SK-N-SH (cell line): ENCODE measurements around the genes STARD3 and THRA.

DNA sequence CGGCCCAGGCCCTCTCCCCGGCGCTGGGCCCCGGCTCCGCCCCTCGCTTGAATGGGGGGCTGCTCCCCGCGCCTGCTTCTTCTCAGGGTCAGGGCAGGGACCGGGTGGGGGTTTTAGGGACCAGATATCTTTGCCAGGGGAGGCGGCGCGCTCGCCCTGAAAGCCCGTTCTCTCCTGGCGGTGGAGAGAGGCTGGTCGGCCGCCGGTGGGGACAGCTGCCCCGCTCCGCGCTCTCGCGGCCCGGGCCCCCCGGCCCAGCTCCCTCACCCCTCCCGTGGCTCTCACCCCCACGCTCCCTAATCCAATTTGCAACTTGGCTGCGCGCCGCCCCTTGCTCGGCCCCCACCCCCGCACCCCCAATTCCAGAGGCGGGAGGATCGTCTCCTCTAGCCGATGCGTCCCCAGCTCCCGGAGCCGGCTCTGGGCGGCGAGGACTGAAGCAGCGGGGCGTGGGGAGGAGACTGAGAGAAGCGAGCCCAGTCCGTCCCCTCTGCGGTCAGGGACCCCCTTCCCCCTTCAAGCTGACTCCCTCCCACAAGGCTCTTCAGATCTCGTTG, 838 bp downstream of the NEUROD2 start:
- RRBS, result 5% methylated on average over 16 of the region's 46 CpGs
CAGE:
- cytosol, long polyA plus RNA, result no peak
- long polyA plus RNA, result no peak
- nucleus, long polyA plus RNA, result no peak

- RRBS, result no CpG with 5 or more reads among the region's 9 CpGs
CAGE:
- cytosol, long polyA plus RNA, result no peak
- long polyA plus RNA, result no peak
- nucleus, long polyA plus RNA, result no peak
Measured at GRCh38 chr17:39628974-39629836, 2.5 kb downstream of the PPP1R1B start.

- RRBS, result 2% methylated on average over 20 of the region's 84 CpGs
CAGE:
- cytosol, long polyA plus RNA, result no peak
- long polyA plus RNA, result start-site peak on the plus strand at chr17:39637115-39637157, 86 and 126 reads in 2 replicates
- nucleus, long polyA plus RNA, result start-site peak on the plus strand at chr17:39637125-39637157, 219 and 353 reads in 2 replicates
Measured at GRCh38 chr17:39636907-39638098, at the start of gene STARD3. Gene STARD3, plus strand, starts transcription at chr17:39637144.

- RRBS, result no CpG with 5 or more reads among the region's 15 CpGs
CAGE:
- cytosol, long polyA plus RNA, result no peak
- long polyA plus RNA, result no peak
- nucleus, long polyA plus RNA, result no peak
Measured at GRCh38 chr17:39665542-39666120, 482 bp downstream of the TCAP start.

- RRBS, result no CpG with 5 or more reads among the region's 5 CpGs
CAGE:
- cytosol, long polyA plus RNA, result no peak
- long polyA plus RNA, result no peak
- nucleus, long polyA plus RNA, result no peak
Measured at GRCh38 chr17:39666919-39667322, 1.3 kb upstream of the PNMT start.

- RRBS, result no CpG with 5 or more reads among the region's 13 CpGs
CAGE:
- cytosol, long polyA plus RNA, result no peak
- long polyA plus RNA, result no peak
- nucleus, long polyA plus RNA, result no peak
Measured at GRCh38 chr17:39672900-39673363, 4.7 kb downstream of the PNMT start.

DNA sequence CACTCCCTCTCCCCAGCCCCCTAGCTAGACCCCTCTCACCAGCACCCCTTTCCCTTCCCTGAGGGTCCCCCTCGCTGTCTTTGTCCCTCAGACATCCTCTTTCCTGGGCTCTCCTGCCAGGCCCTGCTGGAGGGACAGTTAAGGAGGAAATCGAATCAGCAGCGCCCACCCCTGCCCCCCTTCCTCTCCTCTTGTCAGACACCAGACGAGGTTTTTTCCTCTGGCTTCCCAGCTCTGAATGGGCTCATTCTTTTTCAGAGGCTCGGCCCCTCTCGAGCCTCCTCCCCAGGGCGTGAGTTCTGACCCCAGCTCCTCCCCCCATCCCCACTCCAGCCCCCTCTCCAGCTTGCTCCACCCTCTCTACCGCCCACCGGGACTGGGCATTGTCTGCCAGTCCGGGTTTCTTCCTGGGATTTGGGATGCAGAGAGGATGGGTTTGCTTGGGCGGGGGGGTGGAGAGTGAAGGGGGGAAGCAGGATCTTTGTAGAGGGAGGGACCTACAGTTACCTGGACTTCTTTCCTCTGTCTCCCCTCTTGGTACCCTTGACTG, 3.8 kb upstream of the ERBB2 start:
- RRBS, result no CpG with 5 or more reads among the region's 11 CpGs
CAGE:
- cytosol, long polyA plus RNA, result no peak
- long polyA plus RNA, result no peak
- nucleus, long polyA plus RNA, result no peak

DNA sequence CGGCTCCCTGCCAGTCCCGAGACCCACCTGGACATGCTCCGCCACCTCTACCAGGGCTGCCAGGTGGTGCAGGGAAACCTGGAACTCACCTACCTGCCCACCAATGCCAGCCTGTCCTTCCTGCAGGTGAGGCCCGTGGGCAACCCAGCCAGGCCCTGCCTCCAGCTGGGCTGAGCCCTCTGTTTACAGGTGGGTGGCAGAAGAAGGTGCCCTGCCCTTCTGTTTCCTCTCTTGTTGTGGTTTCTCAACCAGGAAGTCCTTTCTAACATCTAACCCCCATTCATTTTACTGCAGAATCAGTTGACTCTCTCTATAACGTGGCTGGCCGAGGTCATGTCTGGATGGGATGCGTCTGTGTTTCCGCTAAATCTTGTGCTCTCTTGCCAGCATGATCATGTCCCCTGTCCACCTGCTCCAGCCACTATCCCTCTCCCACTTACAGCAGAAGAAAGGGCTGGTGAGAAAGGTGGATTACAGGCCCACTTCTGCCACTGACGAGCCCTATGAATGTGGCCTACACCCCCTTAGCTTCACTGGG, 7.2 kb downstream of the ERBB2 start:
- RRBS, result no CpG with 5 or more reads among the region's 9 CpGs
CAGE:
- cytosol, long polyA plus RNA, result no peak
- long polyA plus RNA, result no peak
- nucleus, long polyA plus RNA, result no peak

GRCh38 chr17:39708786-39709469, 9.1 kb downstream of the ERBB2 start:
- RRBS, result no CpG with 5 or more reads among the region's 11 CpGs
CAGE:
- cytosol, long polyA plus RNA, result no peak
- long polyA plus RNA, result no peak
- nucleus, long polyA plus RNA, result no peak

GRCh38 chr17:39728385-39728893, 1.9 kb downstream of the MIEN1 start:
- RRBS, result no CpG with 5 or more reads among the region's 6 CpGs
CAGE:
- cytosol, long polyA plus RNA, result no peak
- long polyA plus RNA, result no peak
- nucleus, long polyA plus RNA, result no peak

GRCh38 chr17:39742775-39743233, 5.1 kb downstream of the GRB7 start:
- RRBS, result no CpG with 5 or more reads among the region's 15 CpGs
CAGE:
- cytosol, long polyA plus RNA, result no peak
- long polyA plus RNA, result no peak
- nucleus, long polyA plus RNA, result no peak

DNA sequence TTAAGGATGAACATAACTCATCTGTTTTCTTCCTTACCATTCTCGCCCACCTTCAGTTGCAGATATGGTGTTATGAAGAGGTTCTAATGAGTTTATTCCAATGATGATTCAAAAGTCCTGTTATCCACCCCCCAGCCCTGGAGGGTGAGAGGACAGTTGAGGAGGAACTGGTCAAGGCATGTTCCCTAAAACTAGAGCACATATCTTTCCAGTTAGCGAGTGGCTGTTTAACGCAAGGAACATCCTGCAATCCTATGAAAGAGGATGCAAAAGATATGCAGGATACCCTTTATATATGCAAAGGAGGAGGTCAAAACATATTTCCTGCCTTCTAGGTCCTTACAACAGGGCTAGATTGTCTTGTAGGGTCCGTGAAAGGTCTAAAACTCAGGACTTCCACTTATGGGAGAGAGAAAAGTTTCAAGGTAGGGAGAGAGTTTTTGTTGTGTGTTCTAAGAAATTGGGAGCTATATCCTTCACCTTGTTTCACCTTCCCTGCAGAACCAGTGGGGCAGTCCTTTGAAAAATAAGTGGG, 1.2 kb upstream of the PSMD3 start:
- RRBS, result no CpG with 5 or more reads among the region's 4 CpGs
CAGE:
- cytosol, long polyA plus RNA, result no peak
- long polyA plus RNA, result no peak
- nucleus, long polyA plus RNA, result no peak

- RRBS, result no CpG with 5 or more reads among the region's 16 CpGs
CAGE:
- cytosol, long polyA plus RNA, result no peak
- long polyA plus RNA, result no peak
- nucleus, long polyA plus RNA, result no peak
Measured at GRCh38 chr17:40014393-40014930, 778 bp upstream of the CSF3 start.

DNA sequence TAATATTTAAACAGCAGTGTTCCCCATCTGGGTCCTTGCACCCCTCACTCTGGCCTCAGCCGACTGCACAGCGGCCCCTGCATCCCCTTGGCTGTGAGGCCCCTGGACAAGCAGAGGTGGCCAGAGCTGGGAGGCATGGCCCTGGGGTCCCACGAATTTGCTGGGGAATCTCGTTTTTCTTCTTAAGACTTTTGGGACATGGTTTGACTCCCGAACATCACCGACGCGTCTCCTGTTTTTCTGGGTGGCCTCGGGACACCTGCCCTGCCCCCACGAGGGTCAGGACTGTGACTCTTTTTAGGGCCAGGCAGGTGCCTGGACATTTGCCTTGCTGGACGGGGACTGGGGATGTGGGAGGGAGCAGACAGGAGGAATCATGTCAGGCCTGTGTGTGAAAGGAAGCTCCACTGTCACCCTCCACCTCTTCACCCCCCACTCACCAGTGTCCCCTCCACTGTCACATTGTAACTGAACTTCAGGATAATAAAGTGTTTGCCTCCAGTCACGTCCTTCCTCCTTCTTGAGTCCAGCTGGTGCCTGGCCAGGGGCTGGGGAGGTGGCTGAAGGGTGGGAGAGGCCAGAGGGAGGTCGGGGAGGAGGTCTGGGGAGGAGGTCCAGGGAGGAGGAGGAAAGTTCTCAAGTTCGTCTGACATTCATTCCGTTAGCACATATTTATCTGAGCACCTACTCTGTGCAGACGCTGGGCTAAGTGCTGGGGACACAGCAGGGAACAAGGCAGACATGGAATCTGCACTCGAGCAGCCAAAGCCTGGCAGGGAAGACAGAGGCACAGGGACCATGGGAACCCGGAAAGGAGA, 2.3 kb downstream of the CSF3 start:
- RRBS, result no CpG with 5 or more reads among the region's 18 CpGs
CAGE:
- cytosol, long polyA plus RNA, result no peak
- long polyA plus RNA, result no peak
- nucleus, long polyA plus RNA, result no peak

- RRBS, result no CpG with 5 or more reads among the region's 2 CpGs
CAGE:
- cytosol, long polyA plus RNA, result no peak
- long polyA plus RNA, result no peak
- nucleus, long polyA plus RNA, result no peak
Measured at GRCh38 chr17:40021390-40021802, 6.2 kb downstream of the CSF3 start.

GRCh38 chr17:40062629-40063596, at the start of gene THRA:
Gene THRA, plus strand, starts transcription at chr17:40062965.
- RRBS, result 1% methylated on average over 61 of the region's 106 CpGs
CAGE:
- cytosol, long polyA plus RNA, result no peak
- long polyA plus RNA, result no peak
- nucleus, long polyA plus RNA, result no peak

- RRBS, result 30% methylated on average over 4 of the region's 22 CpGs
CAGE:
- cytosol, long polyA plus RNA, result no peak
- long polyA plus RNA, result no peak
- nucleus, long polyA plus RNA, result no peak
Measured at GRCh38 chr17:40074848-40076129, 12.5 kb downstream of the THRA start.

DNA sequence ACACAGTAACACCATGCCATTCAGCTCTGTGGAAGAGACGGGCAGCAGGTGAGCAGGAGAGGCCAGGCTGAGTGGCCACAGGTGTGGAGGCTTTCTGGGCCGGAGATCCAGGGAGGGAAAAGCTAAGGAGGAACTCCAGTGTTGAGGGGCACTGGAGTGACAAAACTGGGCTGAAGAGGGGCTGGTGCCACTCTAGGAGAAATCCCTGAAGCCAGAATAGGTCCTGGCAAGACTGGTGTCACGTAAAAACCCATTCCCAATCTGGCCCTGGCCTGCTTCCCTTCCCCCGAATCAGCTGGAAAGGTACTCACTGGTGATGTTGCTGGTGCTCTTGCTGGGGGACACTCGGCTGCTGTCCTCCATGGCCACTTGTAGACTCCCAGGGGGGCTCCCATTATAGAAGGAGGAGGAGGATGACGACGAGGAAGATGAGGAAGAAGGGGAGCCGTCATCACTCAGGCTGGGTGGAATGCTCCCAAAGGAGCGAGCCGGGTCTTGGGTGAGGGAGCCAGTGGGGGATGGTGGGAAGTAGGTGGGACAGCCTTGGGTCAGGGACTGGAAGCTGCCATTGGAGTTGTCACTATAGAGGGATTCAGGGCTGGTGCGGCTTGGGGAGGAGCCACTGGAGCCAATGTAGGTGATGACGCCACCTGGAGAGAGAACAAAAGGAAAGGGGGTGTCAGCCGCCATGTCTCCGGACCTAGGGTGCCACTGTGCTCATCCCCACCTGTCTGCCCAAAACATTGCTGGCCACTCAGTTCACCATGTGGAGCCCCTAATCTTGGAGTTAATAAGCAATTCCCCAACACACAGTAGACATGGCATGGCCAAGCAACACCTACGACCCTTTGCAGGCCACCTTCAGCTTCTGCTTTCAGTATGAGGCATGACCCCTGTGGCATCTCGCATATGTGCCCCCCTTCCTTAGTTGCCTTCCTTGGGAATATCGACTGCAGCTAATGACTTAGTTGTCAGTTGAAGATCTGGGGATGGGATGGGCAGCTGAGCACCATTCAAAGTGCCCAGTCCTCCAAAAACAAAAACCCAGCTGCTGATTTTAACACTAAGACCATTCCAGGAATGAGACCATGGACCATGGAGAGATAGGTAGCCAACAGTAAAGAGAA, 3.3 kb downstream of the NR1D1 start:
- RRBS, result no CpG with 5 or more reads among the region's 17 CpGs
CAGE:
- cytosol, long polyA plus RNA, result no peak
- long polyA plus RNA, result no peak
- nucleus, long polyA plus RNA, result no peak

GRCh38 chr17:40109985-40110992, 9.9 kb upstream of the NR1D1 start:
- RRBS, result no CpG with 5 or more reads among the region's 4 CpGs
CAGE:
- cytosol, long polyA plus RNA, result no peak
- long polyA plus RNA, result no peak
- nucleus, long polyA plus RNA, result no peak

DNA sequence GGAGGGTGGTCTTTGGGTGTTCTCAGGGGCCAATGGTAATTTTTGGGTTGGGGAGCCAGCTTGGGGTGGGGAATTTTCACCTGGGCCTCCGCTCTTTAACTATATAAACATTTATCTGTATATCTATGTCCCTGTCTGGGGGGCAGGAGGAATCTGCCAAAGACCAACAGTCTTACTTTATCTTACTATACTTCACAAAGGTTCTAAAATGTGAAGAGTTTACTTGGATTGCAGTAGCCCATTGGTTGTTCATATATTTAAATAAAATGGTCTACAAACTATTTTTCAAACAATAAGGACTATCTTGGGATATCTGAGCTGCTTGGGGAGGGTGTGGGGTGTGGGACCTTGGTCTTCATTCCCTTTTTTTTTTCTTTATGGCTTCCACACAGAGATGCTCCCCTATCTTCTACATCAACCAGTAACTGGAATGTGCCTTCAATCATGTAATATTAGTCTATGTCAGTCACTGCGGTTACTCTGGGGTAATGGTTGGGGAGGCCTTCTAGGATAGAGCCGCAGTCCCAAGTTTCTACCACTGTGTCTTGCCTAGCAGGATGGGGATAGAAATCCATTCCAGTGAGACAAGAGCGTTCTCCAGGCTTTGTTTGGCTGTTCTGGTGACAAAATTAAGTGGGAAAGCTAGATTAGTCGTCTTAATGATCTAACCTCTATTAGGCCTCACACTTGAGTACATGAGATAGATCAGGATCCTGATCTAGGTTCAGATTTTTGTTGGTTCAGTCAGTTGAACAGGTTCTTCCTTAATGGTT, 8.4 kb downstream of the MSL1 start:
- RRBS, result no CpG with 5 or more reads among the region's 5 CpGs
CAGE:
- cytosol, long polyA plus RNA, result no peak
- long polyA plus RNA, result no peak
- nucleus, long polyA plus RNA, result no peak